AG04450 (cell line): ENCODE results near the genes SLC43A3, SELENOH and OR6Q1.

DNA sequence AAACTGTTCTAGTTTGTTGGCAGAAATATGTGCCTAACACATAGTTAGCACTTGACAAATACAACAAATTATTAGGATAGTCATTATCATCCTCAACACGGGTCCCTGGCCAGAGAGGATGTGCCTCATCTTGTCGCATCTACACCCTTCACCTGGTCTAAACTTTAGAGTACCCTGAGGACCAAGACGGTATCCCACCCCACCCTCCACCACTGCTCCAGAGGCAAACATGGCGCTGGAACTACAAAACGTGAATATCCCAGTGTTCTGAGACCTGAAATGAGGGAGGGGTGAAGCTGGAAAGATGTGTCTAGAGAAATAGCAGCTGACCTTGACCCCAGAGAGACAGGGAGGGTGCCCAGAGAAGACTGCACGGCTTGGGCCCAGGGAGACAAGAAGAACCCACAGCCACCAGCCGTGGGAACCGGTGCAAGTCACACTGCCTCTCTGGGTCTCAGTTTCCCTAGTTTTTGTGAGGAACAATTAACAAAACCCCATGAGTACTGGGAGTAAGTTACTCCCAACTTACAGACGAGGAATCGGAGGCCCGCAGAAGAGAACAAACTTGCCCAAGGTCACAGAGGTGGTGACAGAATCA, 19.4 kb downstream of the TNKS1BP1 start:
- CAGE, long polyA plus RNA = no peak
- RRBS = no CpG with 5 or more reads among the region's 11 CpGs

DNA sequence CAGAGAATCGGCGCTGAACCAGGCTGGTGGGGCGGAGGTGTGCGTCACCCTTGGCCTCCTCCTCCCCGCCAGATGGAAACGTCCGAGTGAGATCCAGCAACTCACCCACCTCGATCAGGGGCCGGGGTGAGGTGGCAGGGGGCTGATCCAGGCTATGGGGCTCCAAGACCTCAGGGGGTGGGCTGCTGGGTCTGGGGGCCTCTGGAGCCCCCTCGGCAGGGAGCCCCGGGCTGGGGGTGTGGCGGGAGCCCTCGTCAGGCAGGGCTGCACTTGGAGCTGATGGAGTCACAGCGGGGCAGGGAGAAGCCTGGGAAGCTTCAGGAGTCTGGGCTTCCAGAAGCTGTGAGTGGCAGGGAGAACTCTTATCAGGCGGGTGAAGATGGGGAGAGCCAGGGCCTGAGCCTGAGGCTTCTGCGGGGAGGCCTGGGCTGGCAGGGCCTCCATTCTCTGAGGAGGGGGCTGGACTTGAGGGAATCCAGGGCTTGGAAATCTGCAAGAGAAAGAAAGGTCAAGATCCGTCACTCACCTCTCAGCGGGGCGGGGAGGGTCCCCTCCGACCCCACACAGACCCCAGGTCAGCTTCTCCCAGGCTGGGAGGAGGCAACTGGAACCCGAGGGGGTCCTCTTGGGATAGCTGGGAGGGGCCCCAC, 11.2 kb downstream of the TNKS1BP1 start:
- CAGE, long polyA plus RNA = no peak
- RRBS = 100% methylated on average over 1 of the region's 21 CpGs

DNA sequence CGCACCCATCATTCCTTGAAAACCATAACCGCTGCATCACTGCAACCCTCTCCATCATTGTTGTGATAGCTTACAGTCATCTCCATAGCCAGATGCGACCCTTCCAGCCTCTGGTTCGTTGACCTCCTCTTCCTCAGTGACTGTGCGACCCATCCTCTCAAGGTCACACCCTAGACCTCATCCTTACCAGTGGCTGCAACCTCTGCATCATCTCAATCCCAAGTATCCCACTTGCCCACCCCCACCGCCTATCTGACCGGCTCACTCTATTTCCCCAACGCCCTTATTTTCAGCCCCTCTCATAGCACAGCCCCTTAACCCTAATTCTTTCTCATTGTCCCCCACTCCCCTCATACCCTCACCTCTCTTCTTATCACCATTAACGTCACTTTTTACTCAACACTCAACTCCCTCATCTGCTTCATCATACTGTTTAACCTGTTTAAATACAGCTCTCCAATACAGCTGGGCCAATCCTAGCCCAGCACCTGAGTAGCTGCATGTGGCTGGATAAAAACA, 9.7 kb downstream of the TNKS1BP1 start:
- CAGE, long polyA plus RNA = no peak
- RRBS = no CpG with 5 or more reads among the region's 9 CpGs

DNA sequence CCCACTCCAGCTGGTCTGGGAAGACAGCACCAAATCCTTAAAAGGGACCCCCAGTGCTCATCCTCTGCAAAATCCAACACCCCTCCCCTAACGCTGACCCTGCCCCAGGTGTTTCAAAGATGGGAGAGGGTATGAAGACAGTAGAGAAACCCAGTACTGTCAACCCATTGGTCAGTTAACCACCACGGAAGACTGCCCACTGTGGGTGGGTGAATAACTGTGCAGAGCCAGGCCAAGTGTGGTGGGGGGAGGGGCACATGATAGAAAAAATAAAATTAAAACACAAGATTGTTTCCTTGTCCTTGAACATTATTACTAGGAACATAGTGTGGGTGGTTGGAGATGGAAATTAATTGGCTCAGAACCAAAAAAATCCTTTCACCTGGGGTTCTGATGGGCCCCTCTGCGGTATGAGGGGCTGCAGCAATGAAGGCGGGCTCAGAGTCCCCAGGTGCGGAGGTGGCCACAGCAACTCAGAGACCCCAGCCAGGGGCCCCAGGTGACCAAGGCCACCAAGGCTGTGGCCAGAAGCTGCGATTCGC, 1.2 kb downstream of the TNKS1BP1 start:
- CAGE, long polyA plus RNA = no peak
- RRBS = no CpG with 5 or more reads among the region's 7 CpGs

DNA sequence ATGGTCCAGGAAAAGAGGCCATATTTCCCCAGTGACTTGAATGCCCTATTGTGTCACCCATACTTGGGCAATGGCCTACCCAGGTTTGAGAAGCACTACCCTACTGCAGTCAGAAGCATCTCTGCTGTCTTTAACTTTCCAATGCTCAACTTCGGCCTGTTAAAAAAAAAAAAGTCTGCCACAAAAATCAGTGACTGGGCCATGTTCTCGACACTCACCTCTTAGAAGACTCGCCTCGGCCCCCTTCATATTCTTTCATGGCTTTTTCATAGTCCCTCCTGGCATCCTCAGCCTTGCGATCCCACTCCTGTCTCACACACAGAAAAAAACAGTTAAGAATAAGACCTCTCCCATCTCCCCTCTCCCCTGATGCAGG, 2.4 kb upstream of the TNKS1BP1 start:
- CAGE, long polyA plus RNA = no peak
- RRBS = no CpG with 5 or more reads among the region's 5 CpGs

DNA sequence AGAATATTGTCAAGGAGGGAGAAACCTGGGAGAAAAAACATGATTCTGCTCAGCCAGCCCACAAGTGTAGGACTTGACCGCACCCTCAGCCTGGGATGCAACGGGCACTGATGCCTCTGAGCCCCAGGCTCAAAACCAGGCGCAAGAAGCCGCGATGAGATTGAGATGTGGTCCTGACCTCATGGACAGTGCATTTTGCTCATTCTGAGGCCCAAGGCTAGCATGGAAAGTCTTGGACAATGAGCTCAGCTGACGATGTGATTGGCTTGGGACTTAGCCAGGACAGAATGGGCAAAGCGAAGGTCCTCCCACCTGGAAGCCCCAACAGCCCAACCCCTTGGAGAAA, 2.9 kb downstream of the SLC43A3 start:
- CAGE, long polyA plus RNA = no peak
- RRBS = no CpG with 5 or more reads among the region's 7 CpGs

GRCh38 chr11:57426369-57427336, at the start of gene SLC43A3:
TSS of gene SLC43A3 (minus strand) at chr11:57427121.
- CAGE, long polyA plus RNA = start-site peak on the minus strand at chr11:57427093-57427130, 203 and 172 reads in 2 replicates
- RRBS = 4% methylated on average over 9 of the region's 52 CpGs

GRCh38 chr11:57459778-57460232, 523 bp upstream of the RTN4RL2 start:
- CAGE, long polyA plus RNA = no peak
- RRBS = 1% methylated on average over 2 of the region's 26 CpGs

GRCh38 chr11:57526628-57527396, 3.7 kb downstream of the TIMM10 start:
- CAGE, long polyA plus RNA = no peak
- RRBS = no CpG with 5 or more reads among the region's 12 CpGs

DNA sequence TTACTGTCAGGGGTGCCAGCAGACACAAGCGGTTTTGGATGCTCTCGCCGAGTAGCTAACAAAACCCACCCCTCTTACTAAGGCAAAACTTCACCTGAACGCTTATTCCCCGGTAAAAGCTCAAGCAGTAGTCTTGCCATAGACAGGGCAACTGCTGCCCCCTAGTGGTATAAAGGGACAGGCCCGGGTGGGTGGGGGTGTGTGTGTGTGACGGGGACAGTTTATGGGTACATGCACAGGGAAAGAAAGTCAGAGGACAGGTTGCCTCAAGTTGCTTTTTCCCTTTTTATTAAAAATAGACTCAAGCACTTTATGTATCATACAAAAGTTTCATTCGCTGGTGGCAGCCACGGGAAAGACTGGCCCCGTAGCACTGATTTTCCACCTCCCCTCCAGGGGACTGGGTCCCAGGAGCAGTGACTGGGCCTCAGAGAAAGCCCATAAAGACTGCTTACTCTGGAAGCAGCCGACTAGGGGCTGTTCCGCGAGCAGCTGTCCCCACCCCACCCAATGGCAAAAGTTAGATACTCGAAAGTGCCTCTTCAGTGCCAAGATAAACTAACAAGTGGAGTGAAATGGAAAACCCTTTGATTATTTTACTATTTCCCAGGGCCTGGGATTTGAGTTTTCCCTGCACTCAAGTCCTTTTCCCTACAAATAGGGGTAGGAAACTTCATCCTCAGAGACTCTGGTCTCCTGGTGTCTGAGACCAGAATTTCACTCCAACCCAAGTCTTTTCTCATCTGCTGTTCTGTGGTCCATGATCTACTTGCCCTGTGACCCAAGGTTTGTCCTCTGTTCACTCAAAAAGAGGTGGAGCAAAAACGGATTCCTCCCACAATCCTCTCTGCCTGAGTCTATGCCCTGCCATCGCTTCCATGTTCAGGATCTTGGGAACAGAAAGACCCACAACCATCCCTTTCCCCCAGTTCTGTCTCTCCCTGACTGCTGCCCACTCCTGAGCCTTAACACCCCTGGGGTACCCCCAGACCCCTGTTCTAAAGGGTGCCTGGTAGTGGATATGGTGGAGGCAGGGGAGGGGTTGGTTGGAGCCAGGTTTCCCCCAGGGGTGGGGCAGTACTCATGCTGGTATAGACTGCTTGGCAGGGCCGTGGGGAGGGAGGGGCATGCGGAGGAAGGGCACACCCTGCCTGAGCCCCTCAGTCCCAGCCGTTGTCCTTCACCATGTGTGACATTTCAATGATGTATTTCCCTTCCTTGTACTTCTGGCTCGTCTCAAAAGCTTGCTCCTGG, 4.5 kb downstream of the YPEL4 start:
- CAGE, long polyA plus RNA = no peak
- RRBS = 4% methylated on average over 2 of the region's 20 CpGs

GRCh38 chr11:57682149-57682717, 14.3 kb downstream of the ZDHHC5 start:
- CAGE, long polyA plus RNA = no peak
- RRBS = no CpG with 5 or more reads among the region's 4 CpGs

- CAGE, long polyA plus RNA = no peak
- RRBS = no CpG with 5 or more reads among the region's 12 CpGs
Observed at GRCh38 chr11:57704241-57705349, 7.4 kb downstream of the MED19 start.

- CAGE, long polyA plus RNA = start-site peak on the plus strand at chr11:57741476-57741593, 1,827 and 1,196 reads in 2 replicates
- RRBS = 2% methylated on average over 7 of the region's 50 CpGs
Observed at GRCh38 chr11:57741079-57741781, at the start of gene SELENOH. TSS of gene SELENOH (plus strand) at chr11:57741491.

DNA sequence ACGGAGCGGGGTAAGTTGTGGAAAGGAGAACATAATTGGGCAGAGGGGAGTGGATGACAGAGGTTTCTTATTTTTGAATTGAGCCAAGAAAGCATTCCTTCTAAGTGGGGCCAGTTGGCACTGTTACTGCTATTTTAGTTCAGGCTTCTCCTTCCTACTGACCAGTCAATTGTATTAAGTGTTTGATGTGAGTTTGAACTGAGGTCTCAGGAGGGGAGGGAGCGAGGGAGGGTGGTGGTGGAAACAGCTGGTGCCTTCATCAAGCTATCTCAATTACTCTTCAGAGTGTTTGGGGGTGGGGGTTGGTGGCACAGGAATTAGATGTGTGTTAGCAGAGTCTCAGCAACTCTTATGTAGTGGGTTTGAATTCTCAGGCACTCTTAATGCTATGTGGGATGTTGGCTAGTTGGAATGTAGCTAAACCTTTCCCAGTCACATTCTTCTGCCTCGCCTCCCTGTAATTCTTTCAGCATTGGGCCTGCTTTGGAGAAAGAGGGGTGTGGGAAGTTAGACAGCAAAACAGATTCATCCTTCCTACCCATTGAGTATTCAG, 14.5 kb downstream of the CTNND1 start:
- CAGE, long polyA plus RNA = no peak
- RRBS = no CpG with 5 or more reads among the region's 4 CpGs

- CAGE, long polyA plus RNA = no peak
- RRBS = no CpG with 5 or more reads among the region's 5 CpGs
Observed at GRCh38 chr11:57788073-57789041, 26.8 kb downstream of the CTNND1 start.

GRCh38 chr11:57833073-57833461, 71.5 kb downstream of the CTNND1 start:
- CAGE, long polyA plus RNA = no peak
- RRBS = no CpG with 5 or more reads among the region's 3 CpGs

DNA sequence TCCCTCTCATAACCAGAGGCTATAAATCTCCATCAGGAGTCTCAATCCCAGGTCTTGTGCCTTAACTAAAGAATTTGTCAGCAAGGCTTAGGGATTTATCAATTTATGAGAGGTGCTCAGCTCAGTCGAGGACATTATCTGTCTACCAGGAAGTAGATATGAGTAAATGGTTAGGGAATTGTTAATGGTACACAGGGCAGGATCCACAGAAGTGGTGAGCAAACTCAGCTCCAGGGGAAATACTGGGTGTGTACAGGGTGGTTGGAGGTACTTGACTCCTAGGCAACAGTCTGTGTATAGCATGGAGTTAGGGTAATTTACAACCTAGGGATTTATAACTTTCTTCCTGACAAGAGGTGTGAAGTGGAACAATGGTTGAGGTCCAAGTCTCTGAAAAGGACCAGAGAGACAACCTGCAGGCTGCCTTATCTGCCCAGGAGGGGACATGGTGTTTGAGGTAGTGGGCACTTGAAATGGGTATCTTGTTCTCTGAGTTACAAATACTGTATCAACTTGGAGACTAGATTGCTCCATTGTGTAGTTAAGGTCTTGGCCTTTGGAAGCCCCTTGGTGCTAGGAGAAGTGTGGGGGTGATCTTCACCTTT, 123.3 kb upstream of the OR9Q1 start:
- CAGE, long polyA plus RNA = no peak
- RRBS = no CpG with 5 or more reads among the region's 1 CpG

DNA sequence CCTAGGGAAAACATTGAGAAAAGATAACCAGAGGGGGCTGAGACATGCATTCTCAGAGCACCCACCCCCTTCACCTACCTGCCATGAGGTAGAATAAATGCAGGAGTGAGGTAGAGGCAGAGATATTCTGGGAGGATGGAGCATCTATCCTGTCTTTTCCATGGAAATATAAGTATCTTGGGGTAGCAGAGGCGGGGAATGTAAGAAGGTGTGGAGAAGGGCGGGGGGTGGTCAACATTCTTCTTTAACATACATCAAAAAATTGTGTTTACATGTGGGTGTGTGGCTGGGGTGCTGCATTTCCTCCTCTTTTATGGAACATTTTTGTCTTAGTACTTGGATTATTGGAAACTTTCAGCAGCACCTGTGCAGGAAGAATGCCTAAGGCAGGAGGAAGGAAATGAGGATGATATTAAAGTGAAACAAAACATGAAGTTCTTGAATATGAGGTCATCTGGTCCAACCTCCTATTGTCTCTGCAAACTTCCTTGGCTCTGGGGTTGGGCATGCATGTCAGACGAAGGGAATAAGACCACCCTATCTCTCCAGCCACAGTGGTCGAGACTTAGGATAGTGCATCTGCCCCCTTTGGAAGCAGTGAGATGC, 20.8 kb upstream of the OR9Q1 start:
- CAGE, long polyA plus RNA = no peak
- RRBS = no CpG with 5 or more reads among the region's 4 CpGs

GRCh38 chr11:58030720-58031223, at the start of gene OR6Q1:
TSS of gene OR6Q1 (plus strand) at chr11:58030953.
- CAGE, long polyA plus RNA = no peak
- RRBS = no CpG with 5 or more reads among the region's 2 CpGs

- CAGE, long polyA plus RNA = no peak
- RRBS = no CpG with 5 or more reads among the region's 17 CpGs
Observed at GRCh38 chr11:58058282-58059256, 27.8 kb downstream of the OR6Q1 start.